Suprapubic skin (tissue), 4 donors: ENCODE measurements around a stretch of chr7.

- PRO-cap, result no peak
- RAMPAGE, long total RNA, 4 experiments, result no peak in any of the 4 experiments
Measured at GRCh38 chr7:105689073-105689805, 107.9 kb upstream of the EFCAB10 start.

DNA sequence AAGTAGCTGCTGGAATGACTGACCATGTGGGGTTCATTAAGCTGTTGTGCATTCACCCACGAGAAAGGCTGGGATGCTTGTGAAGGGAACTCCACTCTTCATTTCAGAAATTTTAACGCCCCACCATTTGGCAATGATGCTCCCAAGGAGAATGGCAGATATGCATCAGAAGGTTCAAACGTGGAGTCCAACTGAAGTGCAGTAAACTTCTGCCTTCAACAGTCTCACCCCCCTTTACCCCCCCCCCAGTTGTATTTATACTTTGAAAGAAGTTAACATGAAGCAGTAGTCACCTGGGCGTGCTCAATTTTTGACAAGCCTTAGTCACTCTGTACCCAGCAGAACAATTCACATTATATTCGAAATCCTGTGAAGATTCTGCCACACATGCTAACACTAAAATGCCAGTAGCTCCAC, 1.0 kb downstream of the ATXN7L1 start:
- PRO-cap, result no peak
- RAMPAGE, long total RNA, 4 experiments, result no peak in any of the 4 experiments

DNA sequence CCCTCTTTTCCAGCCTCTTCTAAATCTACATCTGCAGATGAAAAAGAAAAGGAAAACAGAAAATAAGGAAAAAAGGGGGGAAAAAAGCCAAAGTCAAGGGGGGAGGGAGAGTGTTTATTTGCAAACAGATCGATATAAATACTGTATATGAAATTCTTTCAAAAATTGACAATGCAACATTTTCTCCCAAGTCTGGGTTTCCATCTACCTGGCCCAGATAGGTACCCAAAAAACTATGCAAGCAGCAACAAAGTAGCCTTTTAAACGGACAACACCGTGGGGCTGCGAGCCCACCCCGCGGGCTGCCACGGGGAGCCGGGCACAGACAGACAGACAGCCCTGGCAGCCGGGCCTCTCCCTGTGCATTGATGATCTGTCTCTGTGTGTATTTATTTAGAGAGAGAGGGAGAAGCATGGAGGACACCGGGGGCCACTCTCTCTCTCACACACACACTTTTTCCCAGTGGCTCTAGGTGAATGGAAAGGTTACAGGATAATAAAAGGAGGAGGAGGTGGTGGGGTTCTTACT, 485 bp downstream of the ATXN7L1 start:
- PRO-cap, result no peak
- RAMPAGE, long total RNA, 4 experiments, result no peak in any of the 4 experiments

GRCh38 chr7:106110809-106111195, 1.3 kb downstream of the SYPL1 start:
- PRO-cap, result no peak
- RAMPAGE, long total RNA, 4 experiments, result no peak in any of the 4 experiments

DNA sequence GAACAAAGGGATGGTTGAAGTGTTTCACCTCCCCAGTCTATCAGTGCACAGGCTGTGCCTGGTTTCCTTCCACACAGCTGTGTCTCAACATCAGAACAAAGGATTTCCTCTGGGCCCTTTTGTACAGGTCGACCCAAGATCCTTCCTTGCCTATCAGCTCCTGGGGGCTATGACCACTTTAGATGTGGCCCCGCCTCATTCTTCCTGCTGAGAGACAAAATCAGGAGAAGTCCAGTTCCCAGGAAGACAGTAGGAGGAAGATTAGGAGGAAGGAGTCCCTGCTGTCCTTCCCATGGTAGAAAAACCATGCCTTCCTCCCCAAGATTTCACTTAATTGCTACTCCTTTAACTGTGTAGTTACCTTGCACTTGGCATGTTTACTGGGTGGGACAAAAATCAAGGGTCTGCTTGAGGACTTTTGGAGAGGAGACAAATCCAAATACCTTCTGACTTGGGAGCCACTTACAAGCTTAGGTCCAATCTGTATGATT, 65.5 kb downstream of the NAMPT start:
- PRO-cap, result no peak
- RAMPAGE, long total RNA, 4 experiments, result no peak in any of the 4 experiments

DNA sequence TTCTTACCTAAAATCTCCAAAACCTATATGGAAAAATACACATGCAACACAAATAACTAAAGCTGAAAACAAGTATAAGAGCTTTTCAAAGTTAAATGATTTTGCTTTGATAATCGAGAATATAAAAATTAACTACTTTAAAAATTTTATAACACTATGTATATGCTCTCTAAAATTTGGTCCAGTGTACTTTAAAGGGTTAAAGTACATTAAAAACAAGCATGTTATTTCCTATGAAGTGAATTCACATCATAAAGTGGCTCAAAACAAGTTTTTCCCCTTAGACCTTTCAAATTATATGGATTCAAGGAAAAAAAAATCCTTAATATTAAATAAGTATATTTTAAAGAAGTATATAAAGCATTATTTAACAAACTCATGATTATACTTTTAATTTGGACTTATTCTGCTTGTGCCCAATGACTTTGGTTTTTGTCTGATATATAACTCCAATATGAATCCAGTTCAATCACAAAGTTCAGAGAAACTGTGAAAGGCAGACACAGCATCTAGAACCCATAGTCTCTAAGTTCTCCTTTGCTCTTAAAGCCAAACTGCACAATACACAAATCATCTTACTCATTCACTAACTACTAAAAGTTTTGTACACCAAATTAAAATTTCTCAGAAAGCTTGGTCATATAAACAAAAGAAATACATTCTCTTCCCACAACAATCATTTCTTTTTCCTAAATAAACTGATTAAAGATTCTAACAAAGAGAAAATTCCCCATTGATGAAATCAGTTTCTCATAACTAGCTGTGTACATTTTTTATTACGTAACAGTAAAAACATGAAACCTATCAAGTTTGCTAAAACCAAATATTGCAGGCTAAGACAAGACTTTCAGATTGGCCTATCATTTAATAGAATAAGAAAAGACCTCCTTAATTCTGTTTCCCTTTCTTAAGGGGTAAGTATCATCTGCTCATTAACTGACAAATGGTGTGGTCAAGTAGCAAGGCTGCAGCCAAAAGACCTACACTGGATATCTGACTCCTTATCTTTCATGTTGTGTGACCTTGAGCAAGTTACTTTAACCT, 22.8 kb downstream of the NAMPT start:
- PRO-cap, result no peak
- RAMPAGE, long total RNA, 4 experiments, result no peak in any of the 4 experiments

DNA sequence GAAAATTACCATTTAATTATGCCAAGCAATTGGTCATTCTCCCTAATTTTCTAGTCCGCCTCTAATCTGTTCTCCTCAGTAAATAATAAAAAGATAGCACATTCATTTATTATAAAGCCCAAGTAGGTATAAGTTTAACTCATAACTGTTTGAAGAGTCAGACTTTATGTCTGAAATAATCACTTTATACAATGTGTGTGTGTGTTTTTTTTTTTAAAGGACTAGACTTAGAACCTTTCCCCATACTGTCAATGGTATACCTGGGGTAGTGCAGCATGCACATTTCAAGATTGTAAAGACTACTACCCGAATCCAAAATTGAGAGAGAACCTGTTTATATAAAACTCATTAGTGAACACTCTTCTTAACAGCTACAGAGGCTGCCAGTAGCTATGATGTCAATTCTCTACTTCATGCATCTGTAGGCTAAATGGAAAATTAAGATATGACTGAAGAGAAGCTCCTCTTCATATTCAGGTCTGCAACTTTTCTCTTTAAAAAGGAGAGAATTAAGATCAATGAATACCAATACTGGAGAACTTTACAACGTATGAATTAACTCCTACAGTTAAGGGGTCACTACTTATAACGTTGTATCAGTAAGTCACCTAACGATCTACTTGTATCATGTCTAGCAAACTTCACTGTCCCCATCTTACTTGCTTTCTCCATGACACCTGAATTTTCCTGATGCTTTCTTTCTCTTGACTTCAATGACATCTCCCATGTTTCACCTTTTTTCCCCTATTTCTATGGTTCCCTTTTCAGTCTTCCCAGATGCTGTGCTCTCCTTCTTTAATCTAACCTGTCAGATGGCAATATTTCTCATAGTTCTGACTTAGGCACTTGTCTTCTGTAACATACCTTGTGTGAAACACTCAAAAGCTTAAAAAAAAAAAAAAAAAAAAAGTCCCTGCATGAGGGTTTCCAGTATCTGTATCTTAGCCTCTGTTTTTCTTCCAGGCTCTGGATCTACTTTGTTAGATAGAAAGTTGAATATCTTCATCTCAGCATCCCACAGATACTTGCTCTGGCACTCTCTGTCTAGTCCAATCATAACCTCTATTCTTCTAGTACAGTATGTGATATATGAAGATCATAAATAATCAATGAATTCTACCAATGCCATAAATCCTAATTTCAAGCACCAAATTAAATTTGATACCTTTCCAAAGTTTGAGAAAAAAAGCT, 19.7 kb downstream of the NAMPT start:
- PRO-cap, result no peak
- RAMPAGE, long total RNA, 4 experiments, result no peak in any of the 4 experiments

GRCh38 chr7:106270257-106271221, 14.2 kb downstream of the NAMPT start:
- PRO-cap, result no peak
- RAMPAGE, long total RNA, 4 experiments, result no peak in any of the 4 experiments

DNA sequence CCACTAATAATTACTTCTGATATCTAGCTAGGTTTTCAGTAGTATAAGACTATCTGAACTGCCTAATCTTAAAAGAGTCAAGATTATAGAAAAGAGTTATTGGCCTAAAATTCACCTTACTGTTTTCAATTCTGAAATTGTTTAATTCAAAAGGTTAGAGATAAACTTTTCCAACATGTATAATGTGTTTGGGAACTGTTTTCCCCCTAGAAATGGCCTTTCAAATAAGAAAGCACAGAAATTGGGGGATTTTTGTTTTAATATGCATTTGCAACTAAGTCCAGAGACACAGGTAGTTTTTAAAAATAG, 8.8 kb downstream of the NAMPT start:
- PRO-cap, result no peak
- RAMPAGE, long total RNA, 4 experiments, result no peak in any of the 4 experiments

GRCh38 chr7:106277965-106278701, 6.7 kb downstream of the NAMPT start:
- PRO-cap, result no peak
- RAMPAGE, long total RNA, 4 experiments, result no peak in any of the 4 experiments

- PRO-cap, result no peak
- RAMPAGE, long total RNA, 4 experiments, result no peak in any of the 4 experiments
Measured at GRCh38 chr7:106279489-106279760, 5.4 kb downstream of the NAMPT start.

- PRO-cap, result no peak
- RAMPAGE, long total RNA, 4 experiments, result no peak in any of the 4 experiments
Measured at GRCh38 chr7:106326555-106327138, 41.9 kb upstream of the NAMPT start.

DNA sequence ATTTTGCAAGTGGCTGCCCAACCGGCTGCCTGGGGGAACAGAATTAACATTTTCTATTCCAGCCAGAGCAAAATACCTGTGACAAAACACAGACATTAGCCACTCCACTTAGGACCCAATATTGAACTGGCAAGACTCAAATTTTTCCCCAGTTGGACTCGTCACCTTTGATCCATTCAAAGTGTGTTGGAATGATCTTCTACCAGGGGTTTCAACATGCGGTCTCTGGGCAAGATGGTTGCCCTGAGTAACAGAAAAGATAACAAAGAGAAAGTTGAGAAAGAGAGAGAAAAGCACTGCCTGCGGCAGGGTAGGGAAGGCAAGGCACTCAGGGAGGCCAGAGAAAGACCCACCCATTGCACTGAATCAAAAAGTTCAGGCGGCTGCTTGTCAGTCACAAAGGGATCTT, 174.9 kb upstream of the NAMPT start:
- PRO-cap, result no peak
- RAMPAGE, long total RNA, 4 experiments, result no peak in any of the 4 experiments

GRCh38 chr7:106625590-106626234, 35.2 kb downstream of the CCDC71L start:
- PRO-cap, result no peak
- RAMPAGE, long total RNA, 4 experiments, result no peak in any of the 4 experiments

DNA sequence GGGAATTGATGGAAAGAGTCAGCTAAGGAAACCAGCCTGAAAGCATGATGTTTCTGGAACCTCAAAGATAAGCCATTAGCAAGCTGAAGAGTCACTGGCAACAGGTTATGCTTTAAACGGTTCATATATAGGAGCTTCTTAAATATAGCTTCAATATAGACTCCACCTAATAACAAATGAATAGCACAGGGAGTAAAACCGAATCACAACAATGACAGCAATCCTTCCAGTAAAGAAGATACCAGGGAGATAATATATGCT, 20.4 kb downstream of the CCDC71L start:
- PRO-cap, result no peak
- RAMPAGE, long total RNA, 4 experiments, result no peak in any of the 4 experiments

DNA sequence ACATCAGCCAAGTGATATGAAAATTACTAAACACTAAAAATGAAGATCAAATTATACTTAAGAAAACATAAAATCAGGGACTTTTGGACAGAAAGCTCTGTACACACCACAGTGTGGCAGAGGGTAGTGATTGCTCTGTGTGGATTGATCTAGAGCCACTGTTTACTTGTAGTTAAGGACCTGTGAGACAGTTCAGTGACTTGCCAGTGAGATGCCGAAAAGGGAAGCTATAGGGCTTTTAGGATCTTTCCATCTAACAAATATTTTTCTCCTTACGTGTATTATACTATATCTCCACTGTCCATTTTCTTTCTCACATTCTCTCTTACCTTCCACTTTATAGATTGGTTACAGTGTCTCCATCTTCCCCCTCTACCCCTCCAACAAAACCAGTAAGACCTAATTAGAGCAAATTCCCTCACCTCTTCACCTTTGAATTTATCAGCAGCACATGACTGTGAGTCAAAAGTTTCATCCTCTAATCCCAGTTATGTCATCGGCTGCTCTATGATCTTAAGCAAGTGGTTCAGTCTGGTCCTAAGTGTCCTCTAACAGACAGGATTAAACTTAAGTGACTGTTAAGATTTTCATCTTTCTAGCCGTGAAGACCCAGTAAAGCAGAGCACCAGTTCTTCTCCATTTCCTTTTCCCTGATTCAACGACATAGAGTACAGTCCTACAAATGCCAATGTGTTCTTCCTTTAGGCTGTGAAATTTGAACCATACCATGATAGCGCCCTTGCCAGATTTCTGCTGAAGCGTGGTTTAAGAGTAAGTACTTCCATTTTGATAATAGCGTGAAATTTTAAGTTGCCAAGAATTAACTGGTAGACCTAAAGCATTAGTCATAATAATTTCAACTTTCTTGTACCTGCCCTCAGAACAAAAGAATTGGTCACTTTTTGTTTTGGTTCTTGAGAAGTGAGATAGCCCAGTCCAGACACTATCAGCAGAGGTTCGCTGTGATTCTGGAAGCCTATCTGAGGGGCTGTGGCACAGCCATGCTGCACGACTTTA, 7.1 kb downstream of the PIK3CG start:
- PRO-cap, result no peak
- RAMPAGE, long total RNA, 4 experiments, result no peak in any of the 4 experiments

DNA sequence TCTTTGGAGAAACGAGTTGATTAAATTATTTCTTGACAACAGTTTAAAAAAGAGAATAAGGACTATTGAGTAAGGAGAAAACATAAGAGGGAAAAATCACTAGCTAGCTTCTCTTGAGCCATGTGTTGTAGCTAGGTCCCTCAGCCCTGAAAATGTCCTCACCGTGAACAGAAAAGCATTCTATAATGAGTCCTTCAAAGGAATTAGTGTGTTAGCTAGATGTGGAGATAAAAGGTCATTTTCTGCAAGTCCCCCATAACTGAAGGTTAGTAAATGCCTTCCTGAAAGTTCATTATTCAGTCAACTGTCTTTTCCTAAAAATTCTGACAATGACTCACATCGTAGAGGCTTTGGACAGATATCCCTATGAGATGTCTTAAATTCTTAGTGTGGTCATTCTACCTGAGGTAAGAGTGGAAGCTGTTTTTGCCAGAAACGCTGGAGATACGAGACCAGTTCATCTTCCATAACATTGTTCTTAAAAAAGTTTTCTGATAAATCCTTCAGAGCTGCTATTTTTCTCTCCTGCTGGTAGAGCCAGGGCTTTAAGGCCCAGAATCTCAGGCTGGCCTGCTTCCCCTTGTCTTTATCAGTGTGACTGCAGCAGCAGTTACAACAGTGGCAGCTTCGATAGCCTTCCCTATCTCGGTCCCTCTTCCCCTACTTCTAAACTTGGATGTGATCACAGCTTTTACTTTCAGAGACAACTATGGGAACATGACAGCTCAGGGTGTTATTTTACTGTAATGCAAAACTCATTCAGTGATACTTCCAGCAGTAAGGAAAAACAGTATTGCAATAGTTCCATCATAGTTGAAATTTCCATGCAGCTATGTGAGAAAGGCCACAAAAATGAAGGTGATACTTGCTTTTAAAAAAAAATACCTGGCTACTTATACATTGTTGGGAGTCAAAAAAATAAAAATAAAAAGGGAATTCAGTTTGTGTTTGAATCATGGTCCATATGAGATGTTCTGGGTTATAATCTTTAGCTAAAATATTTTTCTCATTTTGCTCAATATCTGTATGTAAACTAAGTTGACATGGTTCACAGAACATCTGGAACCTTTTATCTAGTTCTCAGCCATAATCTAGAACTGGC, 37.2 kb upstream of the PRKAR2B start:
- PRO-cap, result no peak
- RAMPAGE, long total RNA, 4 experiments, result no peak in any of the 4 experiments

- PRO-cap, result no peak
- RAMPAGE, long total RNA, 4 experiments, result no peak in any of the 4 experiments
Measured at GRCh38 chr7:107045909-107046558, 1.5 kb downstream of the PRKAR2B start.

DNA sequence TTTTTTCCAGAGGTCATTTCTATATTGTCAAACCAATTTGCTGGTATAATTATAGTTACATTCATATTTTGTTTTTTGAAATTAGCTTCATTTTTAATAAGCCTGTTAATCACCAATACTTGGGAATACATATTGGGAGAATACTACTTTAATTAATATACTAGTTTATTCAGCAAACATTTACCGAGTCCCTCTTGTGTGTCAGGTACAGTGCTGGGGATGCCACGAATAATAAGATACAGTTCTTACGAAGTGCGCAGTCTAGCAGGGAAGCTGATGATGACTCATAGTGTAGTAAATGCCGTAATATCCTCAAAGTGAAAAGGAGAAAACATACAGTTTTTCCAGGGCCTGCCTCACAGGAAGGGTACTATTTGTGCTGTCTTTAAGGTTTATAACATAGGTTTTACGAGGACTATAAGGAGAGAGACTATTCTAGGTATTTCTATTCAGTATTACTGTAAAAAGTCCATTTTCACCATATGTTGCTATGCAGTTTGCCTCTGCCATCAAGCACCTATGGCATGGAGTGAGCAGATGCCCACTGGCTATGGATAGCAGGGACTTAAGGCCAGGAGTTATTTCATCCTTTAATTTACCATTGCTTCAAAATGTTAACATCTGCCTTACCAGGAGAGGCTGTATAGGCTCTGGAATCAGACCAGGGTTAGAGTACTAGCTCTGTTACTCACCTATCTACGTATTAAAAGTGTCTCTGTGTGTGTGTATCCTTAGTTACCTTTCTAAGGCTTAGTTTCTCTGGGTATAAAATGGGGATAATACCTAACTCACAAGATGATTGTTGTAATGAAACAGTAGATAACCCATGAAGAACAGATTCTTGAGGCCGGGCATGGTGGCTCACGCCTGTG, 32.8 kb downstream of the PRKAR2B start:
- PRO-cap, result no peak
- RAMPAGE, long total RNA, 4 experiments, result no peak in any of the 4 experiments

- PRO-cap, result no peak
- RAMPAGE, long total RNA, 4 experiments, result no peak in any of the 4 experiments
Measured at GRCh38 chr7:107172107-107172885, 3.5 kb downstream of the HBP1 start.